Lower leg skin (tissue), 2 donors: Measurements from ENCODE around the gene KANK1.

DNA sequence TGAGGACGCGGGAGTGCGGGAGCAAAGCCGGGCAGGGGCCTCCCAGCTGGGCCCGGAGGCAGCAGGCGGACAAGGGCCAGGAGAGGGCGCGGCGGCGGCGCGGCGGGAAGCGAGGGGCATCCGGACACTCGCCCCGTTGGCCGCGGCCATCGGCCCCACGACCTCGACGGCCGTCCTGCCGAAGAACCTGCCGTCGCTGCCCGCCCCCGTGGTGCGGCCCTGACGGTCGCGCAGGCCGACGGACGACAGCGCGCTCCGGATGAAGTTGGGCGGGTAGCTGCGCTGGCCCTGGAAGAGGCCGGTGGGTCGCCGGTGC, 43.7 kb upstream of the WASHC1 start:
- PRO-cap: no peak
- RAMPAGE, long total RNA, 2 experiments: no peak in any of the 2 experiments

GRCh38 chr9:224476-225041, 9.9 kb downstream of the DOCK8 start:
- PRO-cap: no peak
- RAMPAGE, long total RNA, 2 experiments: no peak in any of the 2 experiments

- PRO-cap: no peak
- RAMPAGE, long total RNA, 2 experiments: no peak in any of the 2 experiments
Measured at GRCh38 chr9:274020-274954, 59.6 kb downstream of the DOCK8 start.

GRCh38 chr9:468964-469199, 35.6 kb upstream of the KANK1 start:
- PRO-cap: no peak
- RAMPAGE, long total RNA, 2 experiments: no peak in any of the 2 experiments

DNA sequence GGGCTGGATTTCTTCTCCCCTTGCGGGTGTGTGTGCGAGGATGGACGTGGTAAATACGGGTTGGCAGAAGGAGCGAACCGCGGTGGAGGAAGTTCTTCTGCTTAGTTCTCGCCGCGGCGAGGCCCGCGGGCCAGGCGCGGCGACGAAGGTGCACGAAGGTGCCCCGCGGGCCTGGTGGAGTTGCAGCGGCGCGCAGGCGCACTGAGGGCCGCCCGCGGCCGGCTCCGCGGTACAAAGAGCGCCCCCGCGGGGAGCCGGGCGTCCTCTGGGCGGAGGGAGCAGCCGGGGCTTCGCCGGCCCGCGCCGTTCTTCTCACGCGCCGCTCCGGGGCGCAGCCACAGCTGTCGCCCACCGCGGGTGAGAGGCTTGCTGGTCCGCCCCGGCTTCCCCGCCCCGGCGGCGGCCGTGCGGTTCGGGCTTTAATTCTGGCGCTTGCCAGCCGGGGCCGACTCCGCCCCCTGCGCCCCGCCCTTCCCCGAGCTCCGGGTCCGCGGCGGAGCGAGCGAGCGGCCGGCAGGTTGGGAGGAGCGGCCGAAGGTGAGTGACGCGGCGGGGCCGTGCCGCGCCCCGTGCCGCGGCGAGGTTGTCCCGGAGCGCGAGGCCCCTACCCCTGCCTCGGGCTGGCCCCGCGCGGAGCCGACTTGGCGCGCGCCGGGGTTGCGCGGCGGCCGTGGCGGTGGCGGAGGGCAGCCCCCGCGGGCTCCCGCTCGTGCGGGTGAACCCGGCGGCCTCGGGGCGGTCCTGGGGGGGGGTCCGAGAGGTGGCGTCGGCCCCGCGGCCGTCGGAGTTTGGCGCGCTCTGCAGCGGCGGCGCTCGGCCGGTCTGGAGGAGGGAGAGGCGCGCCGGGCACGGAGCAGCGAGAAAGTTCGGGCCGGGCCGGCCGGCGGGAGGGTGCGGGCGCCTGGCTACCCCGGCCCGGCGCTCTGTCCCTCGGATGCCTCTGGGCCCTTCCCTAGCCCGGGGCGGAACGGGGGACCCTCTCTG, at the start of gene KANK1:
Gene KANK1 (plus strand): TSS at position 478 of the 984 bp plus-strand sequence.
- PRO-cap: unidirectional peak, plus-strand start at position 261 of the sequence; bidirectional peak, plus-strand start at position 516 of the sequence, minus-strand start at position 395 of the sequence
- RAMPAGE, long total RNA, 2 experiments: start-site peak on the plus strand in 2 of 2 experiments, centred at positions 494 to 511 of the sequence, 85 to 160 reads per replicate

DNA sequence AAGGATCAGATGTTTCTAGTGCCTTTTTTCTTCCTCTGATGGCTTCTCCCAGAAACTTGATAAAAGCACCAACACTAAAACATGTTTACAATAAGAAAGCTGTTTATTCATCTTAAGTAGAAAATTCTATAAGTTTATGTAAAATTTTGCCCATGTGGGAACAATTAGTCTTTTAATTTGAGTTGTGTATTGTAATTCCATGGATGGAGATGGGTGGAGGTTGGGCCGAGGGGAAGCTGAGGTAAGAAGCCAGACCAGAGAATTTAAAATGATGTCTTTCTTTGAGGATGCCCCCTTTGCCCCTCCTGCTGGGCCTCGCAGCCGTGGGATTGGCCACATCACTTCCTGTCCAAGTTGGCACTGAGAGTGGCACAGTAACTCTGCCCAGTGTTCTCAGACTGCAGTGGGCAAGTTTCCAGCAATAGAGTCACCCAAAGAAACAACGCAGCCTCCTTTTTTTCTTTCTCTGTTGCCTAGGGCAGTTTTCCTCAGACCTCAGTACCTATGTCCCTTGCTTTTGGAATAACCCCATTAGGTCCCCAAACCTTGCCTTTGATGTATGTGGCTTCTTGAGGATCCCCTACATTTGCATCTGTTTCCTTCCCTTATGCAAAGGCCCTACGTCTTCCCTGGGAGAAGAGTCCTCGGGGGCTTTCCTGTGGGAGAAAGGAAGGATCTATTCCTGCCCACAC, 30.4 kb downstream of the KANK1 start:
- PRO-cap: no peak
- RAMPAGE, long total RNA, 2 experiments: no peak in any of the 2 experiments

DNA sequence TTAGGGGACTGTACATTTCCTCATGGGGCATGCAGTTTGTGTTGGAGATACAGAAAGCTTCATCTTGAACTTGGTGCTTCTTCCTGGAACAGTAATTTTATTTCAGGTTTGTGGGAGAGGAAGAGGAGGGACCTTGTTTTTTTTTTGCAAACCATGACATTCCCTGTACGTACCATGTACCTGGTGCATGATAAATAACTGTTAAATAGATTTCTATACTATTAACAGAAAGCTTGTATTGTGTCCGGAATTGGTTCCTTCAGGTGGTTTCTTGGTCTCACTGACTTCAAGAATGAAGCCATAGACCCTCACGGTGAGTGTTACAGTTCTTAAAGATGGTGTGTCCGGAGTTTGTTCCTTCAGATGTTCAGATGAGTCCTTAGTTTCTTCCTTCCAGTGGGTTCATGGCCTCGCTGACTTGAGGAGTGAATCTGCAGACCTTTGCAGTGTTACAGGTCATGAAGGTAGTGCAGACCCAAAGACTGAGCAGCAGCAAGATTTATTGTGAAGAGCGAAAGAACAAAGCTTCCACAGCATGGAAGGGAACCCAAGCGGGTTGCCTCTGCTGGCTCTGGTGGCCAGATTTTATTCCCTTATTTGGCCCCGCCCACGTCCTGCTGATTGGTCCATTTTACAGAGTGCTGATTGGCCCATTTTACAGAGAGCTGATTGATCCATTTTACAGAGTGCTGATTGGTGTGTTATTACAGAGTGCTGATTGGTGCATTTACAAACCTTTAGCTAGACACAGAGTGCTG, 72.3 kb downstream of the KANK1 start:
- PRO-cap: no peak
- RAMPAGE, long total RNA, 2 experiments: no peak in any of the 2 experiments

GRCh38 chr9:686155-686936, 155.2 kb upstream of the DMRT1 start:
- PRO-cap: bidirectional peak, plus-strand start at chr9:686802, minus-strand start at chr9:686453
- RAMPAGE, long total RNA, 2 experiments: start-site peak on the plus strand in 2 of 2 experiments, at chr9:686657-686811 at its widest, 19 to 210 reads per replicate

- PRO-cap: bidirectional peak, plus-strand start at chr9:695173, minus-strand start at chr9:694902
- RAMPAGE, long total RNA, 2 experiments: no peak in any of the 2 experiments
Measured at GRCh38 chr9:694414-695487, 146.7 kb upstream of the DMRT1 start.

GRCh38 chr9:708077-709108, 133.1 kb upstream of the DMRT1 start:
- PRO-cap: no peak
- RAMPAGE, long total RNA, 2 experiments: no peak in any of the 2 experiments

- PRO-cap: no peak
- RAMPAGE, long total RNA, 2 experiments: no peak in any of the 2 experiments
Measured at GRCh38 chr9:730868-731433, 110.5 kb upstream of the DMRT1 start.

- PRO-cap: no peak
- RAMPAGE, long total RNA, 2 experiments: no peak in any of the 2 experiments
Measured at GRCh38 chr9:732103-732754, 109.3 kb upstream of the DMRT1 start.

DNA sequence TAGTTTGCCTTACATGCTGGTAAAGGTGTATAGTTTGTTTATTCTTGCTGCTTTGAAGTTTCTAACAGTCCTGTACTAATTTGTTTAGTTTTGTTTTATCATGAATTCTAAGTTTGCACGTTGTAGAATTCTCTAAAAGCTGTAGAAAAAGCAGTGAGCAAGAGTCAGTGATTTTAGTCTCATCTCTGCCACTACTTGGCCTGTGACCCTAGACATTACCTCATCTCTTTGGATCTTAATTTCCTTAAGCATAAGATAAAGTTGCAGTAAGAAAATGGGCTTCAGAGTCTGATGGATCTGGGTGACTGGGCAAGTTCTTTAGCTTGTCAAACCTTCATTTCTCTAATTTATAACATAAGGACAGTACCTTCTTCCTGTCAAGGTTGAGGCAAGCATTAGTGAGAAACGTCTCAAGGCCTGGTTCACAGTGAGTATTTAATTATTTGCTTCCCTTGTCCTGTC, 247.9 kb downstream of the DMRT2 start:
- PRO-cap: no peak
- RAMPAGE, long total RNA, 2 experiments: no peak in any of the 2 experiments

DNA sequence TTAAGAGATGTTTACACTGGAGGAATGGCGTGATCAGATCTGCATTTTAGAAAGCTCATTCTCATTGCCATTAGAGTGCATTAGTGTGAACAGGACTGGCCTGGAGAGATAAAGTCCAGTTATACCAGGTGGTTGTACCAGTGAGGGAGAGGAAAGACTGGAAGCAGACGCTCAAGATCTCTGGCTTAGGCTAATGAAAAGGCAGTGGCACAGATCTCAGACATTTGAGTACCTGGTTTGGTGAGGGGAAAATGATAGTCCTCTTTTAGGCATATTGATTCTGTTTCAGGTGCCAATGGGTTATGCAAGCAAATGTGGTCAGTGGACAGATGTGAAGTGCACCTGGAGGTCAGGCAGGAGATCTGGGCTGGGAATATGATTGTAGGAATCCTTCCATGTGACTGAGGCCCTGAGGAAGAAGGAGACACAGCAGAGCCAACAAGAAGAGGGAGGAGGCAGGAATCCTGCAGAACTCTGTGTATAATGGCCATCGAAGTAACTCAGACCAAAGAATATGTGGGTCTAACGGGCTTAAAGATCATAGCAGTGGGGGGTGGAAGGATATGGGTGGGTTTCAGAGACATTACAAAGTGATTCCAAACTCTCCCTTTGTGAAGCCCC, 63.7 kb upstream of the SMARCA2 start:
- PRO-cap: no peak
- RAMPAGE, long total RNA, 2 experiments: no peak in any of the 2 experiments

GRCh38 chr9:2016541-2016662, 1.3 kb downstream of the SMARCA2 start:
- PRO-cap: bidirectional peak, plus-strand start at chr9:2016737, minus-strand start at chr9:2016574
- RAMPAGE, long total RNA, 2 experiments: no peak in any of the 2 experiments

DNA sequence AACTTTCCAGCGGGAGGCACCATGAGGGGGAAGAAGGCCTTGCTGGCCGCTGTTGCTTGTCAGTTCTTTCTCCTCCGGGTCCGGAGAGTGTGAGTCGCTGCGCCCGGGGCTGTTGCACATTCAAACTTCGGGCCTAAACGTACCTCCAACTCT, 2.7 kb downstream of the SMARCA2 start:
- PRO-cap: no peak
- RAMPAGE, long total RNA, 2 experiments: no peak in any of the 2 experiments

- PRO-cap: no peak
- RAMPAGE, long total RNA, 2 experiments: no peak in any of the 2 experiments
Measured at GRCh38 chr9:2018104-2018761, 3.1 kb downstream of the SMARCA2 start.

- PRO-cap: no peak
- RAMPAGE, long total RNA, 2 experiments: no peak in any of the 2 experiments
Measured at GRCh38 chr9:2055405-2055765, 40.2 kb downstream of the SMARCA2 start.

- PRO-cap: no peak
- RAMPAGE, long total RNA, 2 experiments: no peak in any of the 2 experiments
Measured at GRCh38 chr9:2126212-2127040, 111.3 kb downstream of the SMARCA2 start.

DNA sequence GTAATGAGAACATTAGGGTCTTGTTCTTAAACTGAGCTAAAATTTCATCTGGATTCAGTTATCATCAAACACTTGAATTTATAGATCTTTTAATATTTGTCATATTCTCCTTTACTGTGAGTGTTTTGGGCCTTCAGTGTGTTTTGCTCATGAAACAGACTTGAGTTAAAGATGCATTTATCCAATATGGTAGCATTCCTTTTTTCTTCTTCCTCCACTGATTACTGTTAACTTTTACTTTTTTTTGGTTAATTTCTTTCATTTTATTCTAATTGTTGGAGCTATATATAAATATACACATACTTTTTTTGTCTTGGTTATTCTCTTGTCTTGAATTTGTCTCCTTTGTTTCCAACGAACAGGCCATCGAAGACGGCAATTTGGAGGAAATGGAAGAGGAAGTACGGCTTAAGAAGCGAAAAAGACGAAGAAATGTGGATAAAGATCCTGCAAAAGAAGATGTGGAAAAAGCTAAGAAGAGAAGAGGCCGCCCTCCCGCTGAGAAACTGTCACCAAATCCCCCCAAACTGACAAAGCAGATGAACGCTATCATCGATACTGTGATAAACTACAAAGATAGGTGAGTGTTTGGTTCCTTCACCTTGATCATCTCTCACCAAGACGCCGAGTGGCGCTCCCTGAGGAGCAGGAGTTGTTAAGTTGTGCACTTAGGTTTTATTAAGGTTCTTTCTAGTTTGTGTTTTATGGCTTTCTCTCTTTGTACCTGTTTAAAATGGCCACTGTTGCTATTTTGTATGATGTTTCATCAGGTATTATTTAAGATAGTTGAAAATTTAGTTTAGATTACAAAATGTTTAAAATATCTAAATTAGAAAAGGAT, 146.4 kb downstream of the SMARCA2 start:
- PRO-cap: no peak
- RAMPAGE, long total RNA, 2 experiments: no peak in any of the 2 experiments